Transverse colon (tissue), 4 donors: ENCODE data around the gene SLX4IP.

- PRO-cap: no peak
- RAMPAGE, long total RNA, 4 experiments: no peak in any of the 4 experiments
Measured at GRCh38 chr20:5836056-5836442, 75.3 kb upstream of the CHGB start.

- PRO-cap: no peak
- RAMPAGE, long total RNA, 4 experiments: no peak in any of the 4 experiments
Measured at GRCh38 chr20:5848614-5849059, 62.7 kb upstream of the CHGB start.

DNA sequence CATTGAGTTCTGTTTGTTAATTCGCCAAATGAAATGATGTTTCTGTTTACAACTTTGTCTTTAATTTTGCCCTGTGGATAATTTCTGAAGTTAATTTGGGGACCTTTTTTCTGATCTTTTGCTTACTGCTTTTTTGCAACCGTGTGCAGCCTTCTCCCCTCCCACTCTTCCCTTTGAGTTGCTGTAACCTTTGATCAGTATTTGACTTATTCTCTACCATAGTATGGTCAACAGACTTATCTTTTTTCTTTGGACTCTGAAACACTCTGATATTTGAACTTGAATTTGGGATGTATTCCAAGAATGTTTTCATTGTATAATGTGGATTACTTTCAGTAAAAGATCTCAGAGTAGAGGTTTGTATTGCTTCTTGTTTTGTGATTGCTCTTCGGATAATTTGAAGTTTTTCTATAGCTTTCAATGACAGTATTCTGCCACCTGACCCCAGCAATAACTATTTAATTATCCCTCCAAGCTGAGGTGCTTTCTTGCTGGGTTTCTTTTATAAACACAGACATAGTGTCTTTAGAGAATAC, 1.7 kb downstream of the CRLS1 start:
- PRO-cap: unidirectional peak, minus-strand start at position 175 of the sequence
- RAMPAGE, long total RNA, 4 experiments: no peak in any of the 4 experiments

GRCh38 chr20:6533645-6534613, 233.6 kb upstream of the BMP2 start:
- PRO-cap: unidirectional peak, plus-strand start at chr20:6534074
- RAMPAGE, long total RNA, 4 experiments: no peak in any of the 4 experiments

DNA sequence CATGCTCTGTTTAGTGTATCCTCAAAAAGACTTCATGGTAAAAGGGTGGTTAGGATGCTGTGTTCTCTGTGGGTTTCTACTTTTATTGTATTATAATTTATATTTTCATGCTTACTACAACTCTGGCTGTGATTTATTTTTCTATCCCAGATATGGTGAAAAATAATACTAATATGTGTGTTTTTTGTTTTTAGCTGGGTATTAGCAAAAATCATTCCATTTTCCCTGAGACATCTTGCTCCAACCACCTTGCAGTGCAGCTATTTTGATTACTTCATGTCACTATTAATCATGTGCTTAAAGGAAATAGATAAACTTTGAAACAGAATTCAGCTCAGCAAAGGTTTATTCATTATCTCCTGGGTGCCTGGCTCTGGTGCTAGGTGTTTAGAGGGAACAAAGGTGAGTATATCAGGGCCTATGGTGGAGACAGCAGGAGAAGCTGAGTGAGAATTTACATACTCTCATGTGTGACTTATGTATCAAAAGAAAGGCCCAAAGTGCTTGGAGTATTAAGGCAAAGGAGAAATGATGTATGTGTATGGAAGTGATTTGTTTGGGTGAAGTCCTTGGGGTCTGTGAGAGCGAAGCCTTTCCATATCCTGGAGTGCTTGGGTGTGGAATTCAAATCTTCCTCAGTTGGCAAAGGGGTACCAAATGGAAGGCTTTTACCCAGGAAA, 63.9 kb upstream of the BMP2 start:
- PRO-cap: no peak
- RAMPAGE, long total RNA, 4 experiments: no peak in any of the 4 experiments

GRCh38 chr20:6766508-6766941, 961 bp upstream of the BMP2 start:
- PRO-cap: bidirectional peak, plus-strand start at chr20:6766766, minus-strand start at chr20:6766598
- RAMPAGE, long total RNA, 4 experiments: no peak in any of the 4 experiments

GRCh38 chr20:6770901-6771500, 3.5 kb downstream of the BMP2 start:
- PRO-cap: no peak
- RAMPAGE, long total RNA, 4 experiments: no peak in any of the 4 experiments

DNA sequence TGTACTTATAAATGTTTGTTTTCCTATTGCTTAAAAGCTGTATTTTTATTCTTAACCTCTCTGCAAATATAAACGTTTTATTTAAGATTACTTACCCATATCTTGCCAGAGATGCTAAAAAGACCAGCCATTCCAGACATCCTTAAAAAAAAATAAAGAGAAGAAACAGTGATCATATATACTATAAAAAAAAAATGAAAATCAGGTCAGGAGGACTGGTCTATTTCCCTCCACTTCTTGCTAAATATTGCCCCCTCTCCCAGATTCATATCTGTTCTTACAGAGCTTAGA, 23.7 kb downstream of the TMX4 start:
- PRO-cap: no peak
- RAMPAGE, long total RNA, 4 experiments: no peak in any of the 4 experiments

DNA sequence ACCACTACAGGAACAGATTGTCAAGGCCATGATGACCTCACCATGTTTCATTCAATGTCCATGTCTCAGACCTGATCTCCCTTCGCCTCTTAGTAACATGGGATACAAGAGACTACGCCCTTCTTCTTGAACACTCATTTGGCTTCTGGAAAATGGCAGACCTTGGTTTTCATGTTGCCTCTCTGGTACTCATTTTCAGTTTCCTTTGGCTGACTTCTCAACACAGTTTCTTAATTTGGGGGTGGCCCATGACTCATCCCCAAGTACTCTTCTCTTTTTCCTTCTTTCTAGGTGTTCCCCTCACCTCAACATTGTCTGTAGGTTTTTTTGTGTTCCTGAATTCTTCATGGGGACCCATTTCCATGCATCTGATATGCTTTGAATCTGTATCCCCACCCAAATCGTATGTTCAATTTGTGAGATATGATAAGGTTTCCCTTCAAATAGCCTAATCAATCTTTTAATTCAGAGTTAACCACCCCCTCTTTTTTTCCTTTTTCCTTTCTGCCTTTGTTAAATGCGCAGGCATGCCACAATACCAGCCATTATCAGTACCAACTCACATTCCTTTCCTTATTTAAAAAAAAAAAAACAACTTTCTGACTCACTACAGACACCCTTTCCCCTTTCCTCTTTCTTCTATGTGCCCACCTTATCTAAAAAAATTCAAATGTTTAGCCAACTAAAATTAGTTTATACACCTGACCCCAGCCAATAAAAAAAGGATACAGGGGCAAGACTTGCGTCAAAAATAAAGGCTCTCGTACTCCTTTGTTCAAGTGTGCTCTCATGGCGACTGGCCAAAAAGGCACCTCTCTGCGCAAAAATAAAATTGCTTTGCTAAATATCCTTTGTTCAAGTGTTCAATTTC, 22.4 kb downstream of the TMX4 start:
- PRO-cap: no peak
- RAMPAGE, long total RNA, 4 experiments: no peak in any of the 4 experiments

DNA sequence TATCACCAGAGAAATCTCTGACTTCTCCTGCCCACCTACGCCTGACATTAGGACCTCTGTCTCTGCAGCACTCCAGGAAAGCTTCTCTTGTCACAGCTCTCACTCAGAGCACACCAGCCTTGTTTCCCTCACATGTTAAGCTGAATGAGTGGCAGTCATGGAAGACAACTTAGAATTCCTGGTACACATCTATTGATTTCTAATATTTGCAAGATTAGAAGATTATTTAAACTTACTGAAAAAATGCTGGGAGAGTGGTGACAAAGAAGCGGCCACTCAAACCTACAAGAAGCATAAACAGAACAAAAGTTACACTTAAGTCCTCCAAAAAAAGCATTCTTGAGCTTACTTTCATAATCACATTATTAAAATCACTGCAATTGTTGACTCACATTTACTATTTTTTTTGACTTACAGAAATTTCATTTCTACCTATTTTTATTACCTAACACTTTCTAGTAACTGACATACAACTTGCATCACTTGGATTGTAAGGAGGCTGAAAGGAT, 18.2 kb downstream of the TMX4 start:
- PRO-cap: no peak
- RAMPAGE, long total RNA, 4 experiments: start-site peak on the minus strand in 1 of 4 experiments, centred at position 266 of the sequence, 10 reads per replicate

- PRO-cap: no peak
- RAMPAGE, long total RNA, 4 experiments: no peak in any of the 4 experiments
Measured at GRCh38 chr20:8238482-8239163, 106.6 kb downstream of the PLCB1 start.

GRCh38 chr20:8518575-8519268, 386.7 kb downstream of the PLCB1 start:
- PRO-cap: no peak
- RAMPAGE, long total RNA, 4 experiments: no peak in any of the 4 experiments

- PRO-cap: no peak
- RAMPAGE, long total RNA, 4 experiments: no peak in any of the 4 experiments
Measured at GRCh38 chr20:8557931-8558602, 426.0 kb downstream of the PLCB1 start.

- PRO-cap: no peak
- RAMPAGE, long total RNA, 4 experiments: no peak in any of the 4 experiments
Measured at GRCh38 chr20:8717514-8717916, 351.4 kb upstream of the PLCB4 start.

GRCh38 chr20:9119865-9120134, 50.9 kb downstream of the PLCB4 start:
- PRO-cap: no peak
- RAMPAGE, long total RNA, 4 experiments: no peak in any of the 4 experiments

DNA sequence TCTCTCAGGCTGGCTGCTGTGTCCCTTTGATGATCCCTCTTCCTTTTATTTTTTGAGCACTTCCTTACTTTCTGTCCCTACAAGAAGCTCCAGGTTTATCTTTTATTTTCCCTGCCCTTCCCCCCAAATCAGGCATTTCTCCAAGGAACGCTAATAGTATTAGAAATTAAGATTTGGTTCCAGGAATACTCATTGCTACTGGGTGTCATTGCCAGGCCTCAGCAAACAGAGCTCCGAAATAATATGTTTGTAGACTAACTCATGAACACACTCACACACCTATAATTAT, 68.5 kb downstream of the LAMP5 start:
- PRO-cap: no peak
- RAMPAGE, long total RNA, 4 experiments: no peak in any of the 4 experiments

- PRO-cap: no peak
- RAMPAGE, long total RNA, 4 experiments: no peak in any of the 4 experiments
Measured at GRCh38 chr20:10219261-10219908, 755 bp downstream of the SNAP25 start.

GRCh38 chr20:10434913-10435662, at the start of gene SLX4IP:
Gene SLX4IP, plus strand, starts transcription at chr20:10435305.
- PRO-cap: bidirectional peak, plus-strand start at chr20:10435266, minus-strand start at chr20:10435029
- RAMPAGE, long total RNA, 4 experiments: start-site peak on the plus strand in 1 of 4 experiments, at chr20:10435290-10435321 at its widest, 53 reads per replicate

GRCh38 chr20:10540460-10541177, 105.5 kb downstream of the SLX4IP start:
- PRO-cap: unidirectional peak, minus-strand start at chr20:10540847
- RAMPAGE, long total RNA, 4 experiments: no peak in any of the 4 experiments

DNA sequence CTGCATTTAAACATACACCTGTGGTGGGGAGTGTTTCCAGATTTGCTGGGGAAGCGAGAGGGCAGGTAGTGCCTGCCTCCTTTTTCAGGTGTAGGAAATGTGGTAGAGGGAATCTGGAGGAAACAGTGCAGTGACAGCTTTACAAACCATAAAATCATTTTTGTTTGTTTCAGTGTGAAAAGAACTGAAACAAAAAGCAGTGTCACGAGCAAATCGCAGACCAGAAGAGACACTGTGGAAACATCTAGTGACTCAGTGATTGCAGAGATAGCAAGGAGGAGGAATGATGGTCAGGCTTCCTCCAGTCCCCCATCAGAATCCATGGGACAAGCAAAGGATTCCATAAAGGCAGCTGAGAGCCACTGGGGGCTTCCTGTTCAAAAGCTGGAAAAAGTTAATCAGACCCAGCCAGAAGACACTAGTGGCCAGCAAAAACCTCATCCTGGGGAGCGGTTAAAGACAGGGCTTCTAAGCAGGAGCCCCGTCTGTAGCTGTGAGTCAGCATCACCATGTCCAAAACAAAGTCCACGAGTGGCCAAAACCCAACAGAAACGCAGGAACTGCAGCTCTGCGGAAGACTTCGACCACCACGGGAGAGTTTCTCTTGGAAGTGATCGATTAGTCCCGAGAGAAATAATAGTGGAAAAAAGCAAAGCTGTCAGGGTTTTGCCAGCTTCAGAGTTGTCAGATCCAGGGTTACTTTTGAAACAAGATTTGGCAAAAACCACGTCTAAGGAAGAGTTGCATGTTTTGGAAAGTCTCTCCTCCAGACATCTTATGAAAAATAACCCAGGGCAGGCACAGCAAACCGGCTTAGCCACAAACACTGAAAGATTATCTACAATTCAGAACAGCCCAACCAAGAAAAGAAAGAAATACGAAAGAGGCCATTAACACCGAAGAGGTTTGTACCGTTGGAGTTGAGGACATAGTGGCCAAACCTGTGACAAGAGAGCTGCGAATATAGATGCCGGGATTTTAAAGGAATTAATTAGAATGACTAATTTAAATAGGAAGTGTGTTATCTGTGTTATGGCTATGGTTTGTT, 51.0 kb downstream of the JAG1 start:
- PRO-cap: no peak
- RAMPAGE, long total RNA, 4 experiments: start-site peak on the plus strand in 2 of 4 experiments, centred at positions 432 to 758 of the sequence, 9 to 24 reads per replicate